Duodenum (tissue), 1 donor: Measurements from ENCODE around the genes PERCC1 and CLCN7.

DNA sequence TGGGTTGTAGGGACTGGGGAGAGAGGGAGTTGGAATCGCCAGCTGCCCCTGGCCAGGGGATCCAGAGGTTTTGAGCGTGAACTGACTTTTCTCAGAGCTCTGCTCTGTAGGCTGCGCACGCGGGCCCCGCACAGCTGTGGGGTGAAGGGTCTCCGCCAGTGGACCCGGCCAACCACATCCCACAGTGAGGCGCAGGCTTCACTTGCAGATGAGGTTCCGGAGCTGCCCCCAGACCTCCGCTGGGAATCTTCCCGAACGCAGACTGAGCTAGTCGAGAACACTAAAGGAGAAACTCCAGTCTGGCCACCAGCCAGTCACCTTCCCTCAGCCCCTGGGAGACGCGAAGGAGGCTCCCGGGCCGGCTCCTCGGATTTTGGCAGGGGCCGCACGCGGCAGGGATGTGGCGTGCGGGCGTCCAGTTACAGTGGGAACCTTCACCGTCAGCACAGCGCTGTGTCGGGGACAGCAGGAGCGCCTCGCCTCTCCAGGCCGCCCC, 855 bp downstream of the LMF1 start:
- PRO-cap = no peak

DNA sequence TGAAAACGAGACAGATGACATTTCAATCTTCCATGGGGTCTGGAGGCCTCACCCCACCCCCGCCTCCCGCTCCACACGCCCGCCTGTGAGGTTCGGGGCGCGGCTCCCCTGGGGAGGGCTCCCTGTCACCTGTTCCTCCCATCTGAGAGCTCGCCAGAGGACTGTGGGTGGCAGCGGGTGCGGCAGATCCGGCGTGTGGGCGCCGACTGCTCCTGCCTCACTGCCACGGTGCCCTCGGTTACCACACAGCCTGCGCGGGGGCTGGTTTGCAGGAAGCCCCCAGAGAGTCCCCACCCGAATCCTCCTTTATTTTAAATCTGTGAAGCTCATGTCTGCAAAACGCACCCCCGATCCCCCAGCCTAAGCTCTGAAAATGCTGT, 16.2 kb downstream of the SOX8 start:
- PRO-cap = unidirectional peak, plus-strand start at position 156 of the sequence

GRCh38 chr16:1089473-1090161, 6.4 kb downstream of the C1QTNF8 start:
- PRO-cap = unidirectional peak, plus-strand start at chr16:1089627; bidirectional peak, plus-strand start at chr16:1090076, minus-strand start at chr16:1089913

DNA sequence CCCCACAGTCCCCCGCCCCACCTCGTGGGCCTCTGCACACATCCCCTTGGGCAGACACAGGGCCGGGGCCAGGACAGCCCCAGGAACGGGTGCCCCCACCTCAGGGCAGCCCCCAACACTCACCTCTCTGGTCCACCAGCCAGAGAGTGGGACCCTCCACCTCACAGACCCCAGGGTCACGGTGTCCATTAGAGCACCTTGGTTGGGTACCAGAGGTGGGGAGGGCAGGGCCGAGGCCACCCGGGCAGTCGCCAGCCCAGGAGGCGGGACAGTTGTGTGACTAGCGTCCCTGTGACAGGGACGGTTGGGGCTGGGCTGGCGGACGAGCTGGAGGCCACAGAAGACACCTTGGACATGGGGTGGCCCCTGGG, 11.6 kb upstream of the C1QTNF8 start:
- PRO-cap = no peak

- PRO-cap = no peak
These were observed 29.5 kb downstream of the CACNA1H start for GRCh38 chr16:1182240-1182951.

- PRO-cap = no peak
These were observed 4.0 kb downstream of the TPSG1 start for GRCh38 chr16:1220801-1221645.

- PRO-cap = no peak
These were observed 18.0 kb upstream of the UBE2I start for GRCh38 chr16:1291232-1291948.

GRCh38 chr16:1300562-1301261, 8.7 kb upstream of the UBE2I start:
- PRO-cap = no peak

- PRO-cap = bidirectional peak, plus-strand start at chr16:1309179, minus-strand start at chr16:1308868
These were observed 684 bp upstream of the UBE2I start for GRCh38 chr16:1308615-1309288.

DNA sequence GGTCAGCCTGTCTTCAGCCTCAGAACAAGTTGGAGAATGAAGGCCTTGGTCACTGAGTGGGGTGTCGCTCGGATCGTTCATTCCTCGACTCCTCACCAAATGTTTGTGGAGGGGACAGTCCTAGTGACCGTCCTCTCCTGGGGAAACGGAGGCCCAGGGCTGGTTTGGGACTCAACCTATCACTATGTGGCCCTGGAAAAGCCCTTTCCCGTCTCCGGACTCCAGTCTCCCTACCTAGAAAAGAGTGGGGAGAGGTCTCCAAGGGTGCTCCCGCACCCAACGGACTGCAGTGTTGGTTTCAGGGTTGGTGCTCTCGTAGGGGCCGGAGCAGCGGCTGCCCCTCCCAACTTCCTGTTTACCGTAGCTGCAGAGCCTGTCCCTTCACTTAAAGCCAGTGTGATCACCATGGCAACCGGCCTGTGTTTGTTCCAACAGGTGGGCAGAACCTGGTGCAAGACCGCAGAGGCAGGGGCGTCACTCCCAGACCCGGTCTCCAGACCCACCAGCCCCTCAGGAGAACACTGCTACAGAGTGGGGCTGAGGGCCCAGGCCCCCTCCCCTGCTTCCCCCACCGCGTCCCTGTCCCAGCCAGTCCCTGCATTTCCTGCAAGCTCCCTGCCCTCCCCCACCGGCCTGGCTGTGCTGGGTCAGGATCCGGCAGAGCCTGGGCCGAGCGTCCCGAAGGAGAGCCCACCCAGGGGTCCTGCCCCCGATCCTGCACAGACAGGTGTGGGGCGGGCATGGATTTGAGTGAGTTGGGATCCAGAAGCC, 1.7 kb upstream of the BAIAP3 start:
- PRO-cap = bidirectional peak, plus-strand start at position 477 of the sequence, minus-strand start at position 286 of the sequence

DNA sequence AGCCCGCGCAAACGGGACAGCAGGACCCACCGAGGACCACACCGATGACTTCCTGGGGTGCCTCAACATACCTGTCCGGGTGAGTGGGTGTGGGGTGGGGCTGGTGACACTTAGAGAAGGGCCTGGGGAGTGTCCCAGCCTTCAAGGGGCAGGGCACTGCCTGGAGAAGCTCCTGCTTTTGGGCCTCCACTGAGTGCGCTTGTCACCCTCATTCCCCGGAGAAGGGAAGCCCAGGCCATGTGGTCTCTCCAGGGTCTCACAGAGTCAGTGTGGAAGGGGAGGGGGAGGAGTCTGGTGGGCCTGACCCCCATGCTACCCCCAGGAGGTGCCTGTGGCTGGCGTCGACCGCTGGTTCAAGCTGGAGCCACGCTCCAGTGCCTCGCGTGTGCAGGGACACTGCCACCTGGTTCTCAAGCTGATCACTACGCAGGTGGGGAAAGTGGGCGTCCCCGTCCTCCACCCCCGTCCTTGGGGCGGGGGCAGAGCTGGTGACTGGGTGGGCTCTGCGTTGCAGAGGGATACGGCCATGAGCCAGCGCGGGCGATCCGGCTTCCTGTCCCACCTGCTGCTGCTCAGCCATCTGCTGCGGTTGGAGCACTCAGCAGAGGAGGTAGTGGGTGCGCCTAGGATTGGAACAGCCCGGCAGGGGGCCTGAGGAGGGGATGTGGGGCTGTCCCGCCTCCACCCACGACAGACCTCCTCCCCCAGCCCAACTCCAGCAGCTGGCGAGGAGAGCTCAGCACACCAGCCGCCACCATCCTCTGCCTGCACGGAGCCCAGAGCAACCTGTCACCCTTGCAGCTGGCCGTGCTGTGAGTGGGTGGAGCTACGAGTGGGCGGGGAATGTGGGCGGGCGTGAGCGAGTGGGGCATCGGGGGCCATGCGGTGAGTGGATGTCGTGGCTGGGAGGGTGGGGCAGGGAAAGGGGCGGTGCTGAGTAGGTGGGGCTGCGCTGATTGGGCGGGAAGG, 9.0 kb downstream of the BAIAP3 start:
- PRO-cap = unidirectional peak, minus-strand start at position 763 of the sequence

GRCh38 chr16:1361626-1362164, 10.0 kb downstream of the GNPTG start:
- PRO-cap = no peak

GRCh38 chr16:1365825-1366506, 14.2 kb downstream of the GNPTG start:
- PRO-cap = no peak

- PRO-cap = no peak
These were observed at the start of gene PERCC1 for GRCh38 chr16:1430595-1431204. Gene PERCC1, plus strand, starts transcription at chr16:1431078.

GRCh38 chr16:1444761-1445800, 725 bp upstream of the CCDC154 start:
- PRO-cap = no peak

GRCh38 chr16:1460885-1461423, 13.9 kb downstream of the CLCN7 start:
- PRO-cap = no peak

DNA sequence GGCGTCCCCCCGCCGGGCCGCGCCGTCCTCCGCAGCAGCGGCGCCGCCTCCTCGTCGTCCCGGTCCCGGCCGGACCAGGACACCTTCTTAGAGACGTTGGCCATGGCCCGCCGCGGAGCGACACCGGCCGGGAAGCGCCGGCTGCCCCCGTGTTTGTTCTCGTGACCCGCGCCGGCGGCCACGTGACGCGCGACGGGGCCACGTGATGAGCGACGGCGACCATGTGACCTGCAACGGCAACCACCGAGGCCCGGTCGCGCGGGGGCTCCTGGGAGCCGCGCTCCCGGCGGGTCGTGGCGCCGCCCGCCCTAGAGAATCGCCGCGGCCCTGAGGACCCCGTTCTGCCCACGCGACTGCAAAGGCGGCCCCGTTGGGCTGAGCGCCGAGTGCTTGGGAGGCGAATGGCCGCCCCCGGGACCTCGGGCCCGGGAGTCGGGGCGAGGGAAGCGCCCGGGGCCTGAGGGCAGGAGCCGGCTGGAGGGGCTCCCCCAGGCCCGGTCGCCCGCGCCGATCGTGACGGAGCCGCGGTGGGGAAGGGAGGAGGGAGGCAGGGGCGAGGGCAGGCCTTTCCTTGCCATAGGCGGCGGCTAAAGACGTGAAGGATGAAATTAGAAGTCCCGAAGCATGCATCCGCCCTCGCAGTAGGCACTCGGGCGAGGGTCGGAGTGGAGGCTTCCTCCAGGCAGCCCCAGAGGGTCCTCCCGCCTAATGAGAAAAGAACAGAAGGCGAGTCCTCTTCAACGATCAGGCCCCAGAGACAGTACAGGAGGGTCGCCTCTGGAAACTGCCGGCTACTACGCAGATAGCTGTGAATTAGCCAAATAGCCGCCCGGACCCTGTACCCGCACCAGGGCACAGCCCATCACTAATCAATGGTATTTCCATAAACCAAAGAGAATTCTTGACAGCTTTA, at the start of gene CLCN7:
Gene CLCN7 (minus strand): TSS at position 158 of the 913 bp plus-strand sequence.
- PRO-cap = bidirectional peak, plus-strand start at position 253 of the sequence, minus-strand start at position 155 of the sequence

- PRO-cap = no peak
These were observed 1.2 kb upstream of the TMEM204 start for GRCh38 chr16:1531929-1533091.

DNA sequence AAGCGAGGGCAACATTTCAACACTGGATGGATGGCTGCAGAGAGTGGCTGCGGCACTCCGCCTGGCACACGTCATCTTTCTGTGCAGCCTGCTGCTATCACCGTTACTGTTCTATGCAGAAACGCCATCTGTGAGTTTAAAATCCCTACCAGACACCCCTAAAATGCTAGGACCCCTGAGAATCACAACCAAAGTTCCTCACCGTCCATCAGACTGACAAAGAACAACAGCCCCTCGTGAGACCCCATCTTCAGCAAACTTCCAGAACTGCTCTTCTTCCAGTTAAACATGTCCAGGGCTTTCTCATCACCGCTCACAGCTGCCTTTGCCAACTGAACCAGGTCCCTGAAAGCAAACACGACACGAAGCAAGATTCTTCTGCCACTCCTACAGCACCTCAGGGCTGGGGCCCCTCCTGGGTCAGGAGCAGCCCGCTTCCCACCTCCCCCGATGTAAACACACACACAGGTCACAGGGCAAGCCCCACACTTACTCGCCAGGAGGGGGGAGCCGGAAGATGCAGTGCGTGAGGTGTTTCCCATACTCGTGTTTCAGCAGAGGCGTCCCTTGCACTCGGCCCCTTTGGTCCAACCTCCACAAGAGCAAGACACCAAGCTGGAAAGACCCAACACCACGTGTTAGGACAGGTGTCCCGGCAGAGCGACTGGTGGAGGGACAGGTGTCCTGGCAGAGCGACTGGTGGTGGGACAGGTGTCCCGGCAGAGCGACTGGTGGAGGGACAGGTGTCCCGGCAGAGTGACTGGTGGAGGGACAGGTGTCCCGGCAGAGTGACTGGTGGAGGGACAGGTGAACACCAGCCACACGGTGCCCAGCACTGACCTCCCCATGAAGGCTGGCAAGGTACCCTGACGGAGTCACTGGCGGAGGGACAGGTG, 19.6 kb downstream of the IFT140 start:
- PRO-cap = no peak

- PRO-cap = no peak
These were observed 19.3 kb upstream of the JPT2 start for GRCh38 chr16:1658611-1659347.